Frontal cortex (tissue), 2 donors: ENCODE measurements around a stretch of chr2.

- RAMPAGE, long total RNA, result no peak
Measured at GRCh38 chr2:84845906-84846646, 34.8 kb downstream of the TRABD2A start.

DNA sequence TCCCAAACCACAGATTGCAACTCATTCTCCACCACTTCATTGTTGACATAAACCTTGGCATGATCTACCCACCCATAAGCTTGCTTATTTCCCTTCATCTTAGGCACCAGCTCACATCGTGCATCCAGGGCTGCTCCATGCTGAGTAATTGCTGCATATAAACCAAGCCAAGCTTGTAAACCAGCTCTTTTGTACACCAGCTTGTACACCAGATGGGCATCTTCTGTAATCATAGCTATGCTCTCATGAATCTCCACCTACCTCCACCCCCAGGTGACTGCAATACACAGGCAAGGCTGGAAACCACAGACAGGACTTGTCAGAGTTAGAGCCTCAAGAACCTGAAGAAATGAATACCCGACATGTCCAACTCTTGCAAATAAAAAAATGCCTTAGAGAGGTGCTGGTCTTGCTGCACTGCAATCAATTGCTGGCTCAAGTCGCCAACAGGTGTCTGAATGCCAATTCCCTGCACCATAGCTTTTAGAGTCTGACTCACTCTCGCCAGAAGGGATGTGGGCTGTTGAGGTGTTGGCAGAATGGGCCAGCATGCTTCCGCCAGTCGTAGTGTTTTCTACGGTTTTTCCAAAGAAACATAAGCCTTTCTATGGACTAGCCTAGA lies 31.4 kb downstream of the TRABD2A start:
- RAMPAGE, long total RNA, result no peak

- RAMPAGE, long total RNA, result no peak
Measured at GRCh38 chr2:84926729-84927406, 21.4 kb downstream of the TMSB10 start.

- RAMPAGE, long total RNA, result no peak
Measured at GRCh38 chr2:84989623-84990272, 18.8 kb downstream of the KCMF1 start.

GRCh38 chr2:85056269-85057026 lies 76.7 kb upstream of the TCF7L1 start:
- RAMPAGE, long total RNA, result no peak

DNA sequence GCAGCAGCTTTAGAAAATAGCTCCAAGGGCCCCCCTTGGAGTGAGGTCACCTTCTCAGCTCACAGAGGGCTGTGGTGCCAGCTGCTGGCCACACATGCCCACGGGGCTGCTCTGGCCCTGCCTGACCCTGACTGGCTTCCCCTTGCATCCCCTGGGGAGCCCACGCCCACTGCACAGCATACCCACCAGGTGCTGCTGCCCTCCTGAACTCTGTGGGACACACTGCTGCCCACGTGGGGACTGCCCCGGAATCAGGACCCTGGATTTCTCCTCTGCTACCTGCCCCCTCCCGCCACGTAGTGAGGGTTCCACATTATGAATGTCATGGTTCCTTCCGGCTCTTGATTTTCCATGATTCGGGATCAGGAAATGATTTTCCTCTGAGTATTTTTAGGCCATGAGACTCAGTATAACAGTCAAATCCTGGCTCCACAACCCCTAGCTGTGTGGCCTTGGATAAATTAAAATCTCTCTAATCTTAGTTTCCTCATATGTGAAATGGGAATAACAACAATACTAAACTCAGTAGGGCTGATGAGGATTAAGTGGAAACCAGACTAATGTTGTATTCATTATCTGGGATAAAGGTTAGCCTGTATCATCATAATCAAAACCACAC lies 70.1 kb downstream of the TGOLN2 start:
- RAMPAGE, long total RNA, result no peak

DNA sequence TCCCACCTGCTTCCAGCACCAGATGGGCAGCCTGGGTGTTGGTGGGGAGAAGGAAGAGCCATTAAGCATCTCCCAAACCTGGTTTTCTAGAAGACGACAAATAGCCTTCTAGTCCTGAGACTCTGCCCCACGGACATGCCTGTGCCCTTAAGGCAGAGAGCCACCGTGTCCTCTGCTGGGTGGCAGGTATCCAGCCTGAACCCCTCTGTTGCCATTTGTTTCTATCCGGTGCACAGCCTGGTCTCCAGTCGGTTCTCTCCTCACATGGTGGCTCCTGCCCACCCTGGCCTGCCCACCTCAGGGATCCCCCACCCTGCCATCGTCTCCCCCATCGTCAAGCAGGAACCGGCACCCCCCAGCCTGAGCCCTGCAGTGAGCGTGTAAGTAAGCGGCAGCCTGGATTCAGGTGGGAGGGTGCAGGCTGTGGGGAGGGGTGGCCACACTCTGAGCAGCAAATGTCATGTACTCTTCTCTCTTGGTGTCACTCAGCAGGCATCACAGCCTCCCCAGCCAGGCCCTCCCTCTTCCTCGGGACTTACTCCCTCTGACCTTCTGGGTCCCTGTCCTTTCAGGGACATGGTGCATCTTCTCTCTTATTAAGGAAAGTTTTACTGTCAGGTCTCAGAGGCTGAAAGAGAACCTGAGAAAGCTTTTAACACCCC lies 22.6 kb downstream of the TGOLN2 start:
- RAMPAGE, long total RNA, result no peak

DNA sequence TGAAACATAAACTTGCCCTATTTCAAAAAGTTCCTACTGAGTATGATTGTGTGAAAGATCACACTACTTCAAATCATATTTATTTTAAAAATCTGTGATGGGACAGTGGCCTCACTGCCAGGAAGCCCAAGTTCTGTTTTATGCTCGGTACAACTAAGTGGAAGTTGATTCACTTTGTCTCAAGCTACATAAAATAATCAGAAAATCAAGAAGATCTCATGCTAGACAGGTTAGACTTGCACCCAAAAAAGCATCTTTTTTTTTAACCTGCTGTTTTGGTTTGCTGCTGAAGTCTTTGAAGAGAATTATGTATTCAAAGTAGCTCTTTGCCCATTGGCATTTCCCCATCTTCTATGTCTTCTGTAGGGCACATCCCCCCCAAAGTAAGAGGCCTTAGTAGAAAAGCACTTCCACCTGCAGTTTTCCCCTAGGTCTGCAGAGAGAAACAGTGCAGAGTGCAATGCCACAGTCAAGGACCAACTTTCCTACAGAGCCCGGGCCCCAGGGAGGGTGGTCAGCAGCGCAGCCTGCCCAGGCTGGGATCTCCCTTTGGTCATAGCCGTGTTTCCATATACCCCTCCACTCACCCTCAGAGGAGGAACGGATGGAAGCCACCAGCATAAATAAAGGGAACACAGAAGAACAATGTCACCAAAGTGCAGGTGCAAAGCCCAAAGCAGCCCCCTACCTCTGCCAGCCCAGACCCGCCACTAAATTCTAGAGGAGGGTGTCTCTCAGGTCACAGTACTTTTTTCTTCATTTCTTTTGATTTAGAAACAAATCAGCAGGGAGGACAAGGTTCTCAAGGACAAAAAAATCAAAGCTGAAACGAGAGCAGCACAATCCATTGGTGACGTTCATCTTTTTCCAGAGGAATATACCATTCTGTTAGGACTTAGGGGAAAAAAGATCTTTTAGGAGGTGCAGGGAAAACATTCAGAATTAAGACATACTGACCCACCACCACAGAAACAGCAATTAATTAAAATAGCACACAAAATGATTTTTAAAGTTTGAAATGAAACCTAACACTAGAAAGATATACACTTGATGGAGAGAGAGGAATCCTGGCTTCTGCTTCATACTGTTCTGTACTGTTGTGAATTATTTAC lies 5.6 kb downstream of the TGOLN2 start:
- RAMPAGE, long total RNA, result no peak

- RAMPAGE, long total RNA, result no peak
Measured at GRCh38 chr2:85405366-85406136, 4.6 kb downstream of the CAPG start.

- RAMPAGE, long total RNA, result no peak
Measured at GRCh38 chr2:85412588-85413460, 2.7 kb upstream of the CAPG start.

GRCh38 chr2:85421209-85421817 lies 2.8 kb downstream of the SH2D6 start:
- RAMPAGE, long total RNA, result no peak

DNA sequence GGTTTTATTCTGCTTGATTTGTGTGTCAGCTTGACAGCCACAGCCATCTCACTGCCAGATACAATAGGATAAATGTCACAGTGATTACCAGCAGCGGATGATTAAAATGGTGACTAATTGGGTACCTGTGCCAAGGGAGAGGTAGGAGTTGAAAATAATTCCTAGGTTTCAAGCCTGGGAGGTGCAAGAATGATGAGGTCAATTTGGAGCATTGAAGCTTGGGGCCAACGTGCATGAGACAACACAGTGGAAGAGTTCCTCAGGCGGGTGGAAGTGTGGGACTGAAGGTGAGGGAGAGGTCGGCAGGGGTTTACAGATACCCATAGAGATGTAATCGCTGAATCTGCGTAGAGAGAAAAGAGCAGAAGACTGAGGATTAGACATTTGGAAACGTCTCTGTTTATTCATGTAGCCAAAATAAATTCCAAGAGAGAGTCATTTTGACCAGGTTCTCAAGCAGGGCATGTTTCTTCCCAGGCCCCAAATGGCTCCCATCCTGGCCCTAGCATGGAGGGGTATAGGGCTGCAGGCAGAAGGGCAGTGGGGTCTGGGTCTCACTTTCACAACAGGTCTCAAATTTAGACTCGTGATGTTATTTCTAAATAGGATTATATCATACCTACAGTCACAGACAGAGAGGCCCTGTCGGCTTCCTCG lies 39.6 kb downstream of the SH2D6 start:
- RAMPAGE, long total RNA, result no peak

- RAMPAGE, long total RNA, result no peak
Measured at GRCh38 chr2:85498890-85499467, 40.0 kb upstream of the MAT2A start.

DNA sequence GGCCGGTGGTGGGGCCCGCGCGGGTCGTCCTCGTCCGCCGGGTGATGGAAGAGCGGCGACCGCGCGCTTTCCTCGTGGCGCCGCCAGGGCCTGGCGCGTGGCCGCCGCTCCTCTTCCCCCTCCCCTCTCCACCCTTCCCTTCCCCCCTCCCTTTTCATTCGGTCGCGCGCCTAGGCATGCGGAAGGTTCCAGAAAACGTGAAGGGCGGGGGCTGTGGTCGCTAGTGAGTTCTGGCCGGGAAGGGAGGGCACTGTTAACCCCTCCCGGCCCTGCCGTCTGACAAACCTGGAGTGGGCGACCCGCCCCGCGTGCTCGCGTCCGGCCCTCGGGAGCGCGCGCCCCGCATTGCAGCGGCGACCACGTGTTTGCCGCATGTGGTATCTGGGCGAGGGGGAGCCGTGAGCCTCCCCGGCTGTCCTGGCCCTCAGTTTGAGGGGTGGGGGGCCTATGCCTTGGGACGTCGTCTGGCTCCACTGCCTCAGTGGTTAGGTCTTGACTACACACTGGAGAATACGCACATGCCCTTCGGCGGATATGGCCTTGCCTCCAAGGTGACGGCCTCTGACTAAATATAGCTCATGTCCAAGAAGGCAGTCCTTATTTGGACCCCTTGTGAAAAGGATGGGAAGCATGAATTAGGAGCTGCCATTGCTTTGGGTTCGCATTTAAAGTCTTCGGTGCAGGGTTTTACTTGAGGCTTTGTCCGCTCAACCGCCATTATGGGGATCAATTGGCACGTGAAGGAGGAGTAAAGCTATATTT lies 663 bp downstream of the MAT2A start:
- RAMPAGE, long total RNA, result no peak

DNA sequence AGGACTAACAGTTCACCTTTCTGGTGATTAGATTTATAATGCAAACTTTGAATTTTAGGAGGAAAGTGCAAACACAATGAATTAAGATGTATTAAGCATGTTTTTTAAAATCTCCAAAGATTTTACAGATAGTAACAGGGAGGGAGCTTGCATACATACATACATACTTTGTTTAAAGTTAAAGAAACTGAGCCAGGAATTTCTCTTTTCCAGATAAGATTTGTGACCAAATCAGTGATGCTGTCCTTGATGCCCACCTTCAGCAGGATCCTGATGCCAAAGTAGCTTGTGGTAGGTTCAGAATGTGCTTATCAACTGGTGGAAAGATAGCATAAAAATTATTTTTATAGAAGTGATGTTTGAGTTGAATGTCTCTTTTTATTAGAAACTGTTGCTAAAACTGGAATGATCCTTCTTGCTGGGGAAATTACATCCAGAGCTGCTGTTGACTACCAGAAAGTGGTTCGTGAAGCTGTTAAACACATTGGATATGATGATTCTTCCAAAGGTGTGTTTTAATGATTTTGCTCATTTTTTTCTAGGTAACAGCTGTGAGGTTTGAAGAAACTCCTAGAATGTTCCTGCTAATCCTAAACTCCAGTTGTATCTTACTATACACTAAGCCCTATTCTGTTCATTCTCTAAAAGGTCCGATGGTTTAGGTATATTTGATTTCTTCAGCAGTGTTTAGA lies 2.0 kb downstream of the MAT2A start:
- RAMPAGE, long total RNA, result no peak

- RAMPAGE, long total RNA, result no peak
Measured at GRCh38 chr2:85542547-85543084, 3.6 kb downstream of the MAT2A start.

DNA sequence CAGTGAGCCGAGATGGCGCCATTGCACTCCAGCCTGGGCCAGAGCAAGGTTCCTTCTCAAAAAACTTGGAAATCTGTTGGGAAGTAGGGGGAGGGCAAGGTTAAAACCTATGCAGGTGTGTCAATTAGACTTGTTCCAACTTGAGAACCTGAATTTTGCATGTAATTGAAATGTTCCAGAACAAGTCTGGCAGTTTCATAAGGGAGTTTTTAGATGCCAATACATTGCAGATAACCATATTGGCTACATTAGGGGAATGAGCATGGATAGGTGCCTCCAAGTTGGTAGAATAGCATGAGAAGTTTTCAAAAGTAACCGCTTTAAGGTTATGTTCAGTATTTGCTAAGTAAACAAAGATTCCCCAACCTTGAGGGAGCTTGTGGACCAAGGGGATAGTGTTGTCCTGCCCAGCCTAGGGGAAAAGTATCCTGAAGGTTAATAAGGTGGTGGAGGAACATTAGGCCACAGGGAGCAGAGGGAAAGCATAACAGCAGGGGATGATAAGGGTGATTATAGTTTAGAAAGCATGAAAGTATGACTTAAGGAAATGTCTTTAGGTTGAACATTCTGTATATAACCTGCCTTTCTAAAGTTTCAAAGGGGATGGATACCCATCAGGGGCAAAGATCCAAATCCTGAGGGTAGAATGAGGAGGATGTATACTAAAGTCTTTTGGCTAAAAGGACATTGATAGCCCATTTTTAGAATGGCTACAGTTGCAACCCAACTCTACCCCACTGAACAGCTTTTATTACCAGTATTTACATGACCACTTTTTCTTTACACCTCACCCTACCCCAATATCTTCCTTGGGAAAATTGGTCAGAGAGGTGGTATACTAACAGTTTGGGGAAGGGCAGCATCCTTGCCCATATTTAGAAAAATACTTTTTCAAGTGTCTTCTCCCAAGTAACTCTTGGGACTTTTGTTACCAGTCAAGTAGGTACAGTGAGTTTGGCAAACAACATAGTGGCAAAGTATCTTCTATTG lies 8.0 kb downstream of the MAT2A start:
- RAMPAGE, long total RNA, result no peak

DNA sequence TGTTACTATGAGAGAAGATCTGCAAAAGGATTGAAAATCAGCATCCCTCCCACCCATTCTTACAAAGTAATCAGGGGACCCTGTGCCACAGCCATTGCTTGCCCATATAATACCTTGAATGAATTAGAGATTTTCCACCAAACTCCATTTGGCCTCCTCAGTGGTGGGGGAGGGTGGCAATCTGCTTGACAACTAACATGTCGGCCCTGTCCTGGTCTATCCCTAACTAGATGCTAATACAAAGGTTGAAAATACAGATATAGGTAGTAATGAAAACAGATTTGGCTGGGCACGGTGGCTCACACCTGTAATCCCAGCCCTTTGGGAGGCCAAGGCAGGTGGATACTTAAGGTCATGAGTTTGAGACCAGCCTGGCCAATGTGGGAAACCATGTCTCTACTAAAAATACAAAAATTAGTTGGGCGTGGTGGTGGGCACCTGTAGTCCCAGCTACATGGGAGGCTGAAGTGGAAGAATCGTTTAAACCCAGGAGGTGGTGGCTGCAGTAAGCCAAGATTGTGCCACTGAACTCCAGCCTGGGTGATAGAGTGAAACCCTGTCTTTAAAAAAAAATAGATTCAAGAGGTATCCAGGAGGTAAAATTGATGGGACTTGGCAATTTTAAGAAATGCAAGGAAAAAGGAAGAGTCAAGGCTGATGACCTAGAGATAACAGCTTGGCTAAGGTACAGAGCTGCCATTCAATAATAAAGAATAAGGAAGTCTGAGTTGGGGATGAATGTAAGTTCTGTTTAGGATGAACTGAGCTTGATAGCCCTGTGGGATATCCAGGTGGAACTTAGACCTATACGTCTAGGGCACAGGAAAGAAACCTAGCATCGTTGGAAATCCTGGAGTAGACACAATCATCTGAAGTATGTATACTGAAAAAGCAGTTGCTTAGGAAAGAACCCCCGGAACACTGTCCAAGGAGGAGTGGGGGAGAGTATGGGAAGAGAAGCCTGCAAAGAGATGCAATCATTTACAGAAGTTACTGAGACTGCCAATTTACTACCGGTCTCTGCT lies 9.0 kb downstream of the MAT2A start:
- RAMPAGE, long total RNA, result no peak

DNA sequence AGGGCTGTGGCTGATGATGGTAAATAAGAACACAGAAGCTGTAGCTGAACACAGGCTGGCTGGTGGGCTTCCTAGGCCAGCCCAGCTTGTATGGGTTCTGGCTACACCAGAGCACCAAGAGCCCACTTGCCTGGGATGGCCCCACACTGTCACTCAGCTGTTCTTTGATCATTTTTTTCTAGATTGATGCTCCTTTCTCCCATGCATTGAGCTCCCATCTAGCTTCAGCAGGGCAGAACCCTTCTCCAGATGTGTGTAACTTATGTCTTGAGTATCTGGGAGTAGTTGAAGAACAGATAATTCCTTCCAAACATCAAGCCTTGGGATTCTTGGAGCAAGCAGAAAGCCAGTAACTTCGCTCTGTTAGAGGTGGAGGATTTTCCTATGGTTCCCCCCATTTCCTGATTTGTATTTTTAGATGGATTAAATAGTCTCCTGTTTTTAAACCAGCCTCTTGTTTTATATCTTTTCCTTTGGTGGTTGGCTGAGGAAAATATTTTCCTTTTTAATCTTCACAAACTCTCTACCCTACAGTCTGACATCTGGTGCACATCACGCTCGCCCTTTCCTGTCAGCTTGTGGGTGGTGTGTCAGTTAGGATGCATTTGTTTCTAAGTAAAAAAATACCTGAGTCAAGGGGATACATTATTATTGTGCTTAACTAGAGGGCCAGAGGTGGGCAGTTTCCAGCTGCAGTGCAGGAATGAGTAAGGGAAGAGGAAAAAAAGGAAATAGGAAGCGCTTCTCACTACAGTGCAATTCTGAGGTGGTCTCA lies 19.0 kb downstream of the SFTPB start:
- RAMPAGE, long total RNA, result no peak

DNA sequence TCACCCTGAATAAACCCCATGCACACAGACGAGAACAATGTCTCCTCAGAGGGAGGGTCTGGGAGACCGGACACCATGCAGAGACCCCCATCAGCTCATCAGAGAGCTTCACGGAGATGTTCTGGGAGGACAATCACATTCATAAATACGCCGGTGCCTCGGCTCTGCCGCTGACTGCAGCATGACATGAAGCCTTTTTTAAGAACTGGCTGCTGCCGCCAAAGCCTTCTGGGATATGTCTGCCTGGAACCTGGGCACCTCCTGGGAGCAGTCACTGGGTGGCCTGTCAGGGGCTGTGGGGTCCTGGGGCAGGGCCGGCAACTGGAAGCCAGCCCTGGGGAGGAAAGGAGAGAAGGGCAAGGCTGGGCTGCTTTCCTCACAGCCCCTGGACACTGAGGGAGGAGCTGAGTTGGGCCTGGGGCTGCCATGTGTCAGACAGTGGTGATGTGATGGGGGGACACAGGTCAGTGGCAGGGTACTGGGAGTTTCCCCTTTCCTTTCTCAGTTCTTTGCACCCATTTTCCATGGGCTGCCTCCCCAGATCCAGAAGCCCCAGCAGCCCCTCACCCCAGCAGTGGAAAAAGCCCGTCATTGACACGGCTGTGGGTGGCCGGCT lies 19.4 kb downstream of the ATOH8 start:
- RAMPAGE, long total RNA, result no peak